Breast epithelium (tissue), 2 donors: ENCODE measurements around a stretch of chr17.

DNA sequence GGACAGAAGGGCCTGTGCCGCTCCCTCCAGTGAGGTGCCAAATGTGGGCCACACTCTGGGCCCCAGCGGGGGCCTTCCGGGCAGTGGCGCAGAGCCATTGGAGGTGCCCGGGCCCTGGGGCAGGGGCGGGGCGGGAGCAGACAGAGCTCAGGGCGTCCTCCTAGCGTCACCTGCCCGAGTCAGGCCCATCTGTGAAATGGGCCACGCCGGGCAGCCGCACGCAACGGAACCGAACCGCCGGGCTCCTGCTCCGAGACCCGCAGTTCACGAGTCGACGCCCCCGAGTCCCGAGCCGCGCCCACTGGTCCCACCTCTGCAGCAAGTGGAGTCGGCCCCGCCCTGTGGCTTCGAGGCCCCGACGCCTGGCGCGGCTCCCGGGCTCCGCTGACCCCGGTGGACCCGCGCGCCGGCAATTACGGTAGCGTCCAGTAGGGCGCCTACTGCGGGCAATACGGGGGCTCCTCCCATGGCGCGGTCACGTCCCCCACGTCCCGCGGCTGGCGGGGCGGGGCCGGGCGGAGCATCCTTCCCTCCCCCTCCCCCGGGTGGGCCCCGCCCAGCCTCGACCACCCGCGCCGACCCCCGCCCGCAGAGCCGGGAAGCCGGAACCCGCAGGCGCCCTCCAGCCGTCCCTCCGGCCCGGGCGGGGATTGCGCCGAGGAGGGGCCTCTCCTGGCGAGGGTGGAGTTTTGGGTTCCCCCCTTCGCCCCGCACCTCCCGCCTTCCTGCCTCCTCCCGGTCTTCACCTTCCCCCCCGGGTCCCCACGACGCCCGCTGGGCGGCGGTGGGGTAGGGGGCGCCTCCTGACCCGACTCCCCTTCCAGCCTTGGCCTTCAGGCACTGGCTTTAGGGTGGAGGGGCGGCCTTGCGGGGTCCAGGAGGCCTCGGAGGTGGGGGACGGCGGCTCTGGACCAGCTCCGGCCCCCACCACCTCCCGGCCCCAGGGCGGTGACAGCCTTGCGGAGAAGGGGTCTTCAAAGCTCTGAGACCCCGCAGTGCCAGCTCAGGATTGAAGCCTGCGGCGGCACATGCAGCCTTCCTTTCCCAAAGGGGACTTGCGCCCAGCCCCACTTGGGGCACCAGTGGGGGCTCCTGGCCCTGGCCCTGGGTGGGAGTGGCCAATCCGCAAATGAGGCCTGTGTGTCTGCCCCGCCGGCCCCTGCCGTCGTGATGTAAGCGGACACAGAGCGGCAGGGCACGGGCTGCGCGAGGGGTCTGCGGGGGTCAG is 2.2 kb downstream of the SLC16A3 start:
- PRO-cap: bidirectional peak, plus-strand start at position 578 of the sequence, minus-strand start at position 415 of the sequence
- RAMPAGE, long total RNA, 2 experiments: no peak in any of the 2 experiments

DNA sequence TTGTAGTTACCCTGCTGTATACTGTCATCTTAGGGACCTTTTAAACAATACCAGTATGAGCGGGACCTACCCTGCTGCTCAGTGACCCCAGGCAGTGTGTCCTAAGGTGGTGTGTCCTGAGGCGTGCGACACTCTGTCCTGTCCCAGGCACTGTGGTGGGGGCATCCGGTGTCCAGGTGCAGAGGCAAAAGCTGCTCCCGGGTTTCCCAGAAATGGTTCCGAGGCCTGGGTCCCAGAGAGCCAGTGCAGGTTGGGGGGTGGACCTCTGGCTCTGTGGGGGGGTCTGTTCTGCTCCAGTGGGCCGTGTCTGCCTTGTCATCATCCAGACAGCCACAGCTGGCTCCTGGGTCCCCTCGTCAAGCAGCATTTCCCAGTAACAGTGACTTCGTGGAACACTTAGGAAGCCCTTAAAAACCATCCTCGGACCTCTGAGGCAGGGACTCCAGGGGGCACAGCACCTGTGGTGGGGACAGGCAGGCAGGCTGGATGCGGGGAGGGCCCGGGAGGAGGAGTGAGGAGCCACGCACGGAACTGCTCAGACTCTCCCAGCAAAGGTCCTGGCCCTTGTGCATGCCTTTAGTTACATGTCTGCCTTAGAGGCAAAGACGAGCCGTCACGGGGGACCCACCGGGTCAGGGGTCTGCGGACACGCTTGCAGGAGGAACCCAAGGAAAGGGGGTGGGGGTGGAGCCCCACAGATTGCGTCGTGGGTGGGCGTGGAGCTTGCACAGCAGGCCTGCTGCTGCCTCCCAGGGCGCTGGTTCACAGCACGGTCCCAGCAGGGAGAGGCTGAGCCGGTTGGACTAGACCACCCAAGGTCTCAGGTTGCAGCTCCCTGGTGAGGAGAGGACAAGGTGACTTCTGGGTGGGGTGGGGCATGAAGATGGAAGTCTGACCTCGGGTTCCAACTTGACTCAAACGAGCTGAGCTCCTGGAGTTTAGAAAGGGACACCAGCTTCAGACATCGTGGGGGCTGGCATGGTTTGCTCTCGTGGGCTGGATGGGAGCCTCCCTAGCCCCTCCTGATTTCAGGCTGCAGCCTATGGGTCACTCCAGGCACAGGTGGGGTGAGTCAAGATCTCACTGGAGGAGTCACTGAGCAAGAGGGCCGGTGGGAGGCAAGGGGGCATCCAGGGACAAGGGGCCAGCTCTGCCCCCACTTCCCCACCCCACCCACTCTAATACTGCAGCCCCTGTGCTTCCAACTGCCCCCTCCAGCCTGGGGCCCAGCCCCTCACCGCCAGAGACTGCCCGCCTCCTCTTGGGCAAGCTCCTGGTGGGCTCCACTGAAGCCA is 5.8 kb downstream of the SLC16A3 start:
- PRO-cap: no peak
- RAMPAGE, long total RNA, 2 experiments: no peak in any of the 2 experiments

DNA sequence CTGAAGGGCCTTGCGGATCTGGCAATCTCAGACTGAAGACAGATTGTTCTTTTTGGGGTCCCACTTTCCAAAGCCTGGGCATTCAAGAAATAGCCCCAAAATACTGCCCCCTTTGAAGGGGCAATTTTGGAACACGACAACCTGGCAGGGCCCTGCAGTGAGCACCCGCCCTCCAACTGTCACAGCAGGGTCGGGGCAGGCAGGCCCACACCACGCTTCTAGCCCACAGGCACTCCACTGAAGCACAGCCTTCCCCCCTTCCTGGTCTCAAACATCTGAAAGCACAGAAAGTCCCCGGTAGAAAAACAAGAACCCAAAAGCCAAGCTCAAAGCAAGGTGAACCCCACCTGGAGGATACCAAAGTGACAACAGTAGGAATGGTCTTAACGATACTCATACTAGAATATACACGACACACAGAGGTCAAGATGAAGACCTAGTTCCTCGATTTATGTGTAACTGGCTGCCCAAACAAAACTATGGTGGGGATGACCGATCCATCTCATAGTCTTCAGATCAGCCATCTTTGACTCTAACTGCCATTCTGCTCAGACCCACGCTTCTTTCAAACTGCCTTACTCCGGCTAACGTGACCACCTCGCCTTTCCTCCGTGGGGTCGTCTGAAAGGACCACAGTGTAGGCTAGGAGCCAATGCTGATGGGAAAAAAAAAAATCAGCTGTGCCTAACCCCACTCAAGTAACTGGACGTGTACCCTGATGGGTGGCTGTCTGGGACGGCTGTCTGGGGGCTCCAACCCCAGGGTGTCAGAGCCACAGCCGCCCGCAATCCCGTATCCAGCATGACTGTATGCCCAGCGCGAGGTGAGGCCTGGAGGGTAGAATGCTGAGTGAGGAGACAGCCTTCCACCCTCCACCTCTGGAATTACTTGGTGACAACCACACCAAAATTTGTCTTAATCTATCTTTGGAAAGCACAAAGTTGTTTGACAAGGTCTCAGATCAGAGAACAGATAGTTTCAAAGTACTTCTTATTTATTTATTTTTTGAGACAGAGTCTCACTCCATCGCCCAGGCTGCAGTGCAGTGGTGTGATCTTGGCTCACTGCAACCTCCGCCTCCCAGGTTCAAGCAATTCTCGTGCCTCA is 3.1 kb downstream of the CSNK1D start:
- PRO-cap: no peak
- RAMPAGE, long total RNA, 2 experiments: no peak in any of the 2 experiments

DNA sequence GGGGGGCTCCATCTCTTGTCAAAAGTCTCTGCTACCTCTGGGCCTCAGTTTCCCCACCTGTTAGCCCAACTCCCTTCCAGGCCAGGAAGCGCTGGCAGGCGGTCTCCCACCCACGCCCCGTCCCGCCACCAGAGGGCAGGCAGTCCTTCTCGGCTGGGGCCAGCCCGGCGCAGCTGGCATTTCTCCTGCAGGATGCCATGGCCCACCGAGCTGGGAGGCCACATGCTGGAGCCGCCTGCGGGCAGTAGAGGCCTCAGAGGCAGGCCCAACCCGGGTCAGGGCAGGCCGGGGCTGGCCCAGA is 16.6 kb downstream of the CD7 start:
- PRO-cap: no peak
- RAMPAGE, long total RNA, 2 experiments: no peak in any of the 2 experiments

GRCh38 chr17:82315742-82316395 is 1.5 kb downstream of the CD7 start:
- PRO-cap: no peak
- RAMPAGE, long total RNA, 2 experiments: no peak in any of the 2 experiments

GRCh38 chr17:82351073-82351643 is 7.9 kb upstream of the TEX19 start:
- PRO-cap: no peak
- RAMPAGE, long total RNA, 2 experiments: no peak in any of the 2 experiments

DNA sequence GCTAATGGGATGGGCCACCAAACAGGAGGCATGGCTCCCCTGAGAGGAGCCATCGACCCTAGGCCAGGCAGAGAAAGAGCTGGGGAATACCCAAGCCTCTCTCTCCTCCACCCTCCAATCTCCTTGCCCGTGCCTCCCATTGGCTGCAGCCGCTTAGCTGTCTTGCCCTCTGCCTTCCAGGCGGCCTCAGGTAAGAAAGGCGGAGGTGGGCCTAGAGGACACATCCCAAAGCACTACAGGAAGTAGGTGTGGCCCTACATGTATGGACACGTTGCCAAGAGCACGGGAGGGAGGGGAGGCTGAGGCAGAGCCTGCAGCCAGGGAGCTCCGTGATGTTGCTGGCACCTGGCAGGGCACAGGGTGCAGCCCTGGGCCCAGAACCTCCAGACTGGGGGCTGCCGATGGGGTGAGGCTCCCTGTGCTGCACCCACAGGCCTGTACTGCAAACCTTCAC is 23.7 kb upstream of the FOXK2 start:
- PRO-cap: no peak
- RAMPAGE, long total RNA, 2 experiments: no peak in any of the 2 experiments

DNA sequence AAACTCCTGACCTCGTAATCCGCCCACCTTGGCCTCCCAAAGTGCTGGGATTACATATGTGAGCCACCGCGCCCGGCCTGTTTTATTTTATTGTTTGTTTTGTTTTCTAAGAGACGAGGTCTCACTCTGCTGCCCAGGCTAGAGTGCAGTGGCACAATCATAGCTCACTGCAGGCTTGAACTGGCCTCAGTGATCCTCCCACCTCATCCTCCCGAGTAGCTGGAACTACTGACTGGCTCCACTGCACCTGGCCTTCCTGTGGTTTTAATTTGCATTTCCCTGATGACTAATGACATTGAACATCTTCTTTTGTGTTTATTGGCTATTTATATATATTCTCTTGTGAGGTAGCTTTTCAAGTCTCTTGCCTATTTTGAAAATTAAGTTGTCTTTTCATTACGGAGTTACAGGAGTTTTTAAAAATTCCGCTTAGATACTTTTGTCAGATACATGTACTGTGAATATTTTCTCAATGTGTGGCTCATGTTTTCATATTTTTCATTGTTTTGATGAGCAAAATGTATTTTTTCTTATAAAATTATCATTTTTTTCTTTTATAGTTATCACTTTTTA is 13.0 kb upstream of the FOXK2 start:
- PRO-cap: no peak
- RAMPAGE, long total RNA, 2 experiments: no peak in any of the 2 experiments

GRCh38 chr17:82520423-82521024 is 992 bp downstream of the FOXK2 start:
- PRO-cap: no peak
- RAMPAGE, long total RNA, 2 experiments: no peak in any of the 2 experiments

DNA sequence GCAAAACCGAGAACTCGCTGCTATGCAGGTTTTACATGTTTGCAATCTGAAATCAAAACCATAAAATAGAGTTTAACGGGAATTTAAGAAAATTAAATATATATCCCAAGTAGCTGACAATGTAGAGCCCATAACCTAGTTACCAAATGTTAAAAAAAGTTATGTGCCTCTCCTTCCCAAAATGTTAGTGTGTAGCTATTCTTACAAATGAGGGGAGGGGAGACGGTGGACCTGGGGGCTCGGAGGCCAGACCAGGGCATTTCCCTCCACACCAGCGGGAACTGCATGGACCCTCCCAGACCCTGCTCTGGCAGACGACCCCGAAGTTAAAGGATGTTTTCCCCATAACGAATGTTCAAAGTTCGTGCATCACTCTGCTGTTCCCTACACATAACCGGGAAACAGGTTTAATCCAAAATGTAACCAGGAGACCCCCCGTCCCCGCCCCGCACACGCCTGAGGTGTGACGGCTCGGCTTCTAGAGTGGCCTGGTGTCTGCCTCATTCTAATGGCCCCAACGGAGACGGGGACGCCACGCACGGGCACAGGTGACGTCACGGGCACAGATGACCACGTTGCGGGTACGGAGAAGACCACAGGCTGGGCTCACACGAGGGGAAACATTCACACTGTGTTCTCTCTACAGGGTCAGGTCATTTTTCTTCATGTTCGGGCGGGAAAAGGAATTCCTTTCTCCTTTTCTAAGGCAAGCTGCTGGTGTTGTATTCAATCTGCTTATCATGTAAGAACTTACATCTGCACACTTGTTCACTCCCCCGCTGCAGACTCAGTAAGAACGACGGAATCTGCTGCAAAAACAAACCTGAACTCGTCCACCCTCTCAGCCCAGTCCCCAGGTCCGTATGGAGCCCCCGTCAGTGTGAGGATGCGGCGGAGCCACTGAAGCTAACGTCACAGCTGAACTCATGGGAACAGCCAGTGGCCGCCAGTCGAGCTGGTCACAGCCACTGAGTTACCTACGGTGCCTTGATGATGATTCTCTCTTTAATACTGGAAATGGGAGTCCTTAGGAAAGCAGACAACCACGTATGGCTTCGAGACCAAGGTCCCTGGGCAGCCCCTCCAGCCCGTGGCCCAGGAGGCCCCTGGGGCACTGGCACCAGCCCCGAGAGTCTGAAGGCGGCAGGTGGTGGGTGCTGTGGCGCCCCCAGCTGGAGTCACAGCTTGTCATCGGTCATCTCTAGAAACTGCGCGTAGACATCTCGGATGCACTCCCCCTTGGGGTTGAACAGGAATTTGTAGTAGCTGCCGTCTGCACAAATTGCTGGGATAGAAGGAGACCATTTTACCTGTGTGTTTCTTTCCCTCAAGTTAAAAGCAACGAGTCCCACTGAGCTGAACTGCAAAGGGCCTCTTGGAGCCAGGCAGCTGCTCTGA is 33.0 kb downstream of the WDR45B start:
- PRO-cap: no peak
- RAMPAGE, long total RNA, 2 experiments: no peak in any of the 2 experiments

DNA sequence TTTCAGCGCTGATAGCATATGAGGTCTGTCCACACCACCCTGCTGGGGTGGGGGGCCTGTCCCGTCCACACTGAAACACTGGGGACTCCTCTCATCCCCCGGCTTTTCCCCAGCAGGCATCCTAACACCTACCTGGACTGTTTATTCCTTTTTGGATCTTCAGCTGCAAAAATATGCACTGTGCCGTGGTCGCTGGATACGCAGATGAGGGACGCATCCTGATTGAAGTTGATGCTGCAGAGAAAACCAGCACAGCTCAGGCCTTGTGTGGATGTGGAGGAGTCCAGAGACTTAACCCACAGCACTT is 31.1 kb downstream of the WDR45B start:
- PRO-cap: no peak
- RAMPAGE, long total RNA, 2 experiments: no peak in any of the 2 experiments

- PRO-cap: no peak
- RAMPAGE, long total RNA, 2 experiments: no peak in any of the 2 experiments
Observed at GRCh38 chr17:82668410-82669112, 20.3 kb upstream of the WDR45B start.

GRCh38 chr17:82737727-82738772 is 2.6 kb downstream of the FN3K start:
- PRO-cap: no peak
- RAMPAGE, long total RNA, 2 experiments: no peak in any of the 2 experiments

DNA sequence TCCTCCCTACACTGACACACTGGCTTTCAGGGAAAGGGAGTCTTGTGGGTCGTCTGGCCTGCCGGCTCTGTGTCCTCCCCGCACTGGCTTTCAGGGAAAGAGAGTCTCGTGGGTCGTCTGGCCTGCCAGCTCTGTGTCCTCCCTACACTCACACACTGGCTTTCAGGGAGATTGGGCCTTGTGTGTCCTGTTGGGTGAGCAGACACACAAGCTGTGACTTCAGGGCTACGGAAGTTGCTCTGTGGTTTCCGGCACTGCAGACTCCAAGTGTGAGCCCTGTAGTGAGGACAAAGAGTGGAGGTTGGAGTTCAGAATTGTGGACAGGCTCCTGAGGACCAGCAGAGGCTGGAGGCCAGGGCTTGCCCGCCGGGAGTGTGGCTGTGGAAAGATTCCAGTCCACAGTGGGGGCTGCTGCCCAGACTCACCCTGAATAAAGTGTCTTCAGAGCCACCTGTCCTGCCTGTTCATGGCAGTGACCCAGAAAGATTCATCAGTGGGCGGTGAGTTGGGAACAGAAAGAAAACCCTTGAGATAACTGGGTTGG is 19.6 kb upstream of the ZNF750 start:
- PRO-cap: no peak
- RAMPAGE, long total RNA, 2 experiments: no peak in any of the 2 experiments

GRCh38 chr17:82888856-82889180 is 49.0 kb upstream of the ZNF750 start:
- PRO-cap: no peak
- RAMPAGE, long total RNA, 2 experiments: no peak in any of the 2 experiments

GRCh38 chr17:82915300-82916029 is 75.6 kb upstream of the ZNF750 start:
- PRO-cap: no peak
- RAMPAGE, long total RNA, 2 experiments: no peak in any of the 2 experiments

- PRO-cap: no peak
- RAMPAGE, long total RNA, 2 experiments: no peak in any of the 2 experiments
Observed at GRCh38 chr17:83064496-83065239, 13.1 kb upstream of the B3GNTL1 start.

- PRO-cap: no peak
- RAMPAGE, long total RNA, 2 experiments: no peak in any of the 2 experiments
Observed at GRCh38 chr17:83078265-83078510, 1.2 kb upstream of the METRNL start.

DNA sequence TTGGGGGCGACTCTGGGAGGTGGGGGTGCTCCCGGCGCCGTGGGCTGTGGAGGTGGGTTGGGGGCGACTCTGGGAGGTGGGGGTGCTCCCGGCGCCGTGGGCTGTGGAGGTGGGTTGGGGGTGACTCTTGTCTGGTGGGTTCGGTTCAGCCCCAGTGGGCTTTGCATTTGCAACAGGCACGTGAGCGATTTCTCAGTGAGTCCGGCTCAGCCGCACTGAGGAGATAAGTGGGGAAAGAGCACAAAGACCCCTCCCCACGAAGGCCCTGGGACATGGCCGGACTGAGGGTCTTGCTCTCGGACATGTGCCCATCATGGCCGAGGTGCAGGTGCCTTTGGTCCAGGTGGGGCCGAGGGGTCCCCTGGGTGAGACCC is 13.2 kb downstream of the METRNL start:
- PRO-cap: no peak
- RAMPAGE, long total RNA, 2 experiments: no peak in any of the 2 experiments

- PRO-cap: no peak
- RAMPAGE, long total RNA, 2 experiments: no peak in any of the 2 experiments
Observed at GRCh38 chr17:83092947-83093460, 13.6 kb downstream of the METRNL start.